ENCODE measurements around the genes FNBP1 and ABL1.

DNA sequence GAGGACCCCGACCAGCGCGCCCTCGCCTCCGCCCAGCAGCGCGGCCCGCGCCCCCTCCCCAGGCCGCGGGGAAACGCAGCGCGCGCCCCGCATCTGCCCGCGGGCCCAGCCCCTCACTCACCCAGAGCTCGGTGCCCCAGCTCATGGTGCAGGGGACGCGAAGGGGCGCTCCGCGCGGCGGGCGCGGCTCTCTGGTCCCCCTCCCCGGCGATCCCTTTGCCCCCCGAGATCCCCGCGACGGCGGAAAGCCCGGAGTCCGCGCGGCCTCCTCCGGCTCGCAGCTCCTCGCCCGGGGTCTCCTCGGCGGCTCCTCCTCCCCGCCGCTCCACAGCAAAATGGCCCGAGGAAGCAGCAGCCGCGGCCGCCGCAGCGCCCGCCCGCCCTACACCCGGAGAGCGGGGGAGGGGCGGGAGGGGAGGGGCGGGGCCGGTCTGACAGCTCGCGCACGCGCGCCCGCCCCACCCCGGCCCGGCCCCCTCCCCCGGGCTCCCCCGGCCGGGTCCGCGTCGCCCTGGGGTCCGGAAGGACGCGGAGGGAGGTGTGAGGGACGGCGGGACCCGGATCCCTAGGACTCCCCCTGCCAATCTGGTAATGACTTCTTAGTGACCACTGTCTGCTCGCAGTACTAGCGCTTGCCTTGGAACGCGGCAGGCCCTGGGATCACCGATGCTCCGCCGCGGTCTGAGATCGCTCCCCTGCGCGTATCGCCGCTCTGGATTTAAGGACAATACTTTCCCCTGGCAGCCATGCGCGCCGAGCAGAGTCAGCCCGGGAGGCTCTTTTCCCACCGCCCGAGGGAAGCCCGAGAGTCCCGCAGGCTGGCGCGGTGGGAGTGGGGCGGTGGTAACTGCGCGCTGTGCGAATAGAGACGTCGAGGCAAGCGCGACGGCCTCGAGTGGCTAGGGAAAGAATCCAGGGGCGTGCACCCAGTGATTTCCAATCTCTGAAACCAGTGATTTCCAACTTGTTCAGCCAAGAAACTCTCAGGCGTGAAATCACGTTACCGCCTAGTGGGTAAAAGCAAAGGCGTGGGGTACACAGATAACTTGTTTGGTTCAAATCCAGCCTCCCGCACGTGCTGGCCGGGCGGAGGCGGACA is at the start of gene FNBP1:
FNBP1 (minus strand) TSS at position 359 of the 1,099 bp plus-strand sequence.
- PRO-cap = bidirectional peak, plus-strand start at position 504 of the sequence, minus-strand start at position 329 of the sequence; unidirectional peak, minus-strand start at position 897 of the sequence

DNA sequence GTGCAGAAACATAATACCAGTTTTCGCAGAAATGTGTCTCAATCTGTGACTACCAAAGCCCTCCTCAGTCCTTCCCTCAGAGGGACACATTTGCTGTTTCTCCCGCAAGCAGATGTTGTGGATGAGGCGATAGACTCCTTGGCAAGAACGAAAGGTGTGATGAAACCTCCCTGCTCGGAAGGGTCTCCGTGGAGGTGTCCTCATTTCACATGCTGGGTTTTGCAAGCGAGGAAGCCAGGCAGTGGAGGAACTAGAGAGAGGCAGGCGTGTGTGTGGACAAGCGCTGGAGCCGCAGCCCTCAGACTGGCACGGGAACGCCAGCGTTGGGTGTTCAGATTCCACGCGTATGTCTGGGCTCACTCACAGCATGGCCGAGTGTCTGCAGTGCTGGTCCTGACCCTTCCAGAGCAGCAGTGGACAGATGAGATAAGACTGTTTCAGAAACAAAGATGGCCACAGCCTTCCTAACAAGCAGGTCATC is 35.2 kb upstream of the NCS1 start:
- PRO-cap = no peak

DNA sequence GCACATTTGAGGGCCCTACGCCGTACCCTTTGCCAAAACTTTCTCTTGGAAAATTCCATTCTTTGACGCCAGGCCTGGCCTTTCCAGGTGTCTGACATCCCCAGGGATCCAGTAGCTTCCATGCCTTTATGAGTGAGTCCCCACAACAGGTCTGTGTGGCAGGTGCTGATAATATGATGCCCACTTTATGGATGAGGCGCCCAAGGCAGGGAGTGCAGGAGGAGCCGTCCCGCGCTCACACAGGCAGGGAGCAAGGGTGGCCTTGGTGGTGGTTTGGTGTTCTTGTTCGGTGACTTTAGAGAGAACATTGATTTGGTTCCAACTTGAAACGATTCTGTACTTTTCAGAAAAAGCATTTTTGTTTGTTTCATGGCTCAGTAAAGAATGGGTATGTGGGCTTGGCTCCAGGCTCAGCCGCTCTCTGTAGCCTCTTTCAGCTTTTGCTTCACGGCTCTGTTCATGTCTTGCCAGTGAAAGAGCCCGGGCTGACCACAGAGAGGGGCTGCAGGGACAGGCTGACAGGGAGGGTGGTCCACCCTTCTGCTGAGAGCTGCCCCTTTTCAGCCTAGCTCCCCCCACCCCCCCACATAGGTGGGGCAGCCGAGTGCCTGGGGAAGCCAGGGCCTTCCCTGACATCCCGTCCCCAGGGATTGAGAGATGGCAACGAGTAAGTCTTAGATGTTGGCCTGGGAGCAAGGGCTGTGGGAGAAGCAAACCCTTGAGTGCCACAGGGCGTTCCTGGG is 27.9 kb downstream of the NCS1 start:
- PRO-cap = no peak

DNA sequence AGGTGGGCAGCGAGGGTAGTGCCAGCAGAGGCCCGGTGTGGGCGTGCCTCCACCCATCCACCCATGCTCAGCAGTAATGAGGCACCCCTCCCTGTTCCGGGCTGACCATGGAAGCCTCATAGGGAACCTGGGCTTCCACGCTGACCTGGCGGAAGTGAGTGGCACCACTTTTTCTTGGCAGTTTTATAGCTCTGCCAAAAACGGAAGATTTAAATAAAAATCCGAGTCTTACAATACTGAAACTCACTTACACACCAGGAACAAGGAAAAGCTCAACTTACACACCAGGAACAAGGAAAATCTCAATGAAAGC is 30.6 kb upstream of the ASS1 start:
- PRO-cap = no peak

GRCh38 chr9:130432310-130432851 is 12.4 kb upstream of the ASS1 start:
- PRO-cap = no peak

DNA sequence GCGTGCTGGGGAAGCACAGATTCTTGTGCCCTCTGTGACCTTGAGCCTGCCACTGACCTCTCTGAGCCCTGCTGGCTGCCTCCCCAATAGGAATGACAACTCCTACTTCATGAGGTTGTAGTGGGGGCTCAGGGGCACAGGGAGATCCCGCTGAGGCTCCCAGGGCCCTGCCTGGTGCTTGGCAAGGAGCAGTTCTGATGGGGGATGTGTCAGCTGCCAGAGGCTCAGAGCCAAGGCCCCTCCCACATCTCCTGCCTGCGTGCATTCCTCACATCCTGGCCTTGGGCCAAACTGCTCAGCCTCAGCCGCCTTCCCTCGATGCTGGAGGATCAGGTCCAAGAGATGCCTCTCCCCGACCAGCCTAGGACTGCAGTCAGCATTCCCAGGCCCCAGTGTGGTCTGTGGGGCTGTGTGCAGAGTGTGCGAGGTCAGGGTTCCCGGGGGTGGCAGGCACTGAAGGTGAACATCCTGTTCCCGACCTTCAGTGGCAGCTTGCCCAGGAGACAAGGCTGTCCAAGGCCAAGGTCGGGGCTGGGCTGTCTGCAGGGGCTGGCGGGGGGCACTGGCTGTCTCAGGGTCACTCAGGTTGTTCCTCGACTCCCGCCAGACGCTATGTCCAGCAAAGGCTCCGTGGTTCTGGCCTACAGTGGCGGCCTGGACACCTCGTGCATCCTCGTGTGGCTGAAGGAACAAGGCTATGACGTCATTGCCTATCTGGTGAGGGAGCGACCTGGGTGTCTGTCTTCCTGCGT is 7.0 kb downstream of the ASS1 start:
- PRO-cap = bidirectional peak, plus-strand start at position 289 of the sequence, minus-strand start at position 196 of the sequence; unidirectional peak, minus-strand start at position 394 of the sequence

DNA sequence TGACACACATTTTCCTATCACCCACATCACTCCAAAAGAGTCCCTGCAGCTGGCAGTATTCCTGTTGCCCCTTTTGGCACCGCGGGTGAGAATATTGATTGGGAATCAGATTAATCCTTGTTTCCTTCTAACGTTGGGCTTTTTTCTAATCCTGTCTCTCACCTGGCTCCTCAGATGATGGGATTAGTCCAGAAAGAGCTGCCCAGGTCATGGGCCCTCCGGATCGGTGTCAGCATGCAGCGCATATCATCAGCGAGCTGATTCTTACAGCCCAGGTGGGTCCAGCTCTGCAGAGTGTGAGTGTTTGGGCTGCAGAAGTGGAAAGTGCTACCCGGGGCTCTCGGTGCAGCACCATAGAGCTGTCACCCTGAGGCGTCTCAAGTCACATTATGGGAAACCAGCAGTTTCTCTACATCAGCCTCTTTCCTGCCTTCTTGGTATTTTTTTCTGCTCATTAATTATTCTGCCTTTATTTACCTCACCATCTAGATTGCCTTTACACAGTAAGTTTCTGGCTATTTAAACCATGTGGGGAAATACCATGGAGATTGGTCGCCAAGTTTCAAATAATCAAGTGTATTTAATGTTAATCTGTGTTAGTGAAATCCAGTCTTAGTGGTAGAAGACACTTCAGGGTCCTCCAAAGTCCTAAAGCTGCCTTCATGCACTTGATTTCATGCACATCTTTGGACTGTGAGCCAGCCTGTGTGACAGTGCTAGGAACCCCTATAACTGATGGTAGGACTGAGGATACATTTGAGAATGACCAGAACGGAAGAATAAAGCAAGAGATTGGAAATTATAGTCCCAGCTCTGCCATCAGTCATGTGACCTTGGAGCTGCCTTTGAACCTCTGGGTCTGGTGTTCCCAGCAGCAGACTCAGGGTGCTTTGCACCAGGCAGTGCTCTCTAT is 40.7 kb upstream of the PRDM12 start:
- PRO-cap = no peak

- PRO-cap = no peak
These were observed 38.1 kb upstream of the PRDM12 start for GRCh38 chr9:130626243-130626775.

DNA sequence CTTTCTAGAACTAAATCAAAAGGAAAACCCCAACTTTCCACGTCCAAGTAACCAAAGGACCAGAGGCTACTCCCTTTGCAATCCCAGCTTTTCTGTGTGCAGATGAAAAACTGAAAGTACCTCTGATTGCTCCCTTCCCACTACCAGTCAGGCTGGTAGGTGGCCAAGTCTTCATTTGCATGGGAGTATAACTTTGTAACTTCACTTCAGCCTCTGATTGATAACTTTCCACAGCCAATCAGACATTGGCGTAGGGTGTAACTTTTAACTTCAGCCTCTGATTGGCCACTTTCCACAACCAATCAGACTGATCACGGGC is 3.7 kb upstream of the EXOSC2 start:
- PRO-cap = bidirectional peak, plus-strand start outside the sequence, minus-strand start at position 161 of the sequence

GRCh38 chr9:130712467-130713193 is 19.1 kb downstream of the EXOSC2 start:
- PRO-cap = bidirectional peak, plus-strand start at chr9:130713056, minus-strand start at chr9:130712594

- PRO-cap = no peak
These were observed 26.0 kb downstream of the EXOSC2 start for GRCh38 chr9:130719522-130719990.

- PRO-cap = no peak
These were observed 38.9 kb downstream of the EXOSC2 start for GRCh38 chr9:130732461-130732905.

GRCh38 chr9:130788782-130789883 is 45.9 kb upstream of the ABL1 start:
- PRO-cap = no peak

GRCh38 chr9:130834332-130835667 is at the start of gene ABL1:
Gene ABL1 (plus strand): TSS chr9:130835254.
- PRO-cap = bidirectional peak, plus-strand start at chr9:130834776, minus-strand start at chr9:130834673; bidirectional peak, plus-strand start at chr9:130835282, minus-strand start at chr9:130835167

- PRO-cap = no peak
These were observed 11.4 kb downstream of the ABL1 start for GRCh38 chr9:130846154-130847132.

- PRO-cap = no peak
These were observed 12.1 kb downstream of the ABL1 start for GRCh38 chr9:130847133-130847554.

DNA sequence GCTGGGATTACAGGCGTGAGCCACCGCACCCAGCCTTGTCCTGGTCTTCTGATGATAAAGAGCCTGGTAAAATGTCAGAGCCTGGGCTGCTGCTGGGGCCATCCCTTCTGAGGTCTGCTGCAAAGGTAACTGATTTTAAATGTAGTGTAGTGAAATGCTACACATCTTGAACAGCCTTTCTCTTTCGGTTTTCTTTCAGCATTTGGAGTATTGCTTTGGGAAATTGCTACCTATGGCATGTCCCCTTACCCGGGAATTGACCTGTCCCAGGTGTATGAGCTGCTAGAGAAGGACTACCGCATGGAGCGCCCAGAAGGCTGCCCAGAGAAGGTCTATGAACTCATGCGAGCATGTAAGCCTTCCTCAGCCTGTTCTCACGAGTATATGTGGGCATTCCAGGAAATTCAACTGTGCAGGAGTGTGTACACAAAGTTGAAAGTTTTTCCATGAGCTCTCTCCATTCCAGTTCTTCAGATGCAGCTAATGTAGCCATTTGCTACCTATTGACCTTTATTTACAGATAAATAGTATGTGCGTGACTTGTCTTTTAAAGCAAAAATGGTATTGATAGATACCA is 18.3 kb downstream of the QRFP start:
- PRO-cap = no peak

DNA sequence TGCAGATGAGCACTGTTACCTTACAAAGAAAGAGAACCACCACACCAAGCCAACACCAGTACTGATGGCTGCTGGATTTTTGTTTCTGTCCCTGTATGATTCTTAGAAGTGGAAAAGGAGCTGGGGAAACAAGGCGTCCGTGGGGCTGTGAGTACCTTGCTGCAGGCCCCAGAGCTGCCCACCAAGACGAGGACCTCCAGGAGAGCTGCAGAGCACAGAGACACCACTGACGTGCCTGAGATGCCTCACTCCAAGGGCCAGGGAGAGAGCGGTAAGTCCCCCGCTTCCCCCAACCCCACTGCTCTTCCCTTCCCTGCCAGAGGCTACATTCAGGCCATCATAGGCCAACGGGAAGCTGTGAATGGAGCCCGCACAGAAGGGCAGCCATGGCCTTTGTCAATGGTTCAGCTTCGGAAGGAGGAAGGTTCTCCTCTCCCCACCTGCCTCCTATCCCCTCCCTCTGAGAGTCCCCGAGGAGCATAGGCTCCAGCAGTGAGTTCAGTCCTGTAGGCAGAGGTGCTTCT is 16.2 kb downstream of the QRFP start:
- PRO-cap = no peak

DNA sequence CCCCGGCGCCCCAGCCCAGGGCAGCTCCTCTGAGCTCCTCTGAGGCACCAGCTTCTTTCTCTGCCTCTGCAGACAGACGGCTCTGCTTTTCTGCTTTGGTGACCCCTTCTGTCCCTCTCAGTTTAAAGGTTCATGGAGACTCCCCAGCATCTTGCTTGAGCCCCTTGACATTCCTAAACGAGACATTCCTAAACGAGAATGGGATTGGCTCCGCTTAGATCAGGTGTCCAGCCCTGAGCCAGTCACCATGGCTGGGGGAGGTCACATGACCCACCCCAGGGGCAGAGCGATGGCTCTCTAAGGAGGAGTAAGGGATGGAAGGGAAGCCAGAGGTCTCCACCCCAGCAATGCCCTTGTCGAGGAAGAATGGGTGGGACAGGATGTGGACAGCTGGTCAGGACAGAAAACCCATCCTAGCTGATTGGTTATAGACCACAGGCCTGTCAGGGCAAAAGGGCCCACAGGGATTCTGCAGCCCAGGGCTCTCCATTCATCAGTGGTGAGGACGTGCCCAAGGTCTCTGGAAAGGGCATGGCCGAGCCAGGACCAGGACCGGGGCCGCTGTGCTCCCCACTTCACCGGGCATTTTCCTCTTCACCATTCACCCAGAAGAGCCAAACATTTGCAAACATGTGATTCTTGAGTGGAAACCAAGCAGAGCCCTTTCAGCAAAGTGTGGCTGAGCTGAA is 19.9 kb upstream of the AIF1L start:
- PRO-cap = no peak

- PRO-cap = no peak
These were observed 72.1 kb downstream of the FAM78A start for GRCh38 chr9:131204201-131204652.